Tibial nerve (tissue), 3 donors: ENCODE measurements around a stretch of chr2.

DNA sequence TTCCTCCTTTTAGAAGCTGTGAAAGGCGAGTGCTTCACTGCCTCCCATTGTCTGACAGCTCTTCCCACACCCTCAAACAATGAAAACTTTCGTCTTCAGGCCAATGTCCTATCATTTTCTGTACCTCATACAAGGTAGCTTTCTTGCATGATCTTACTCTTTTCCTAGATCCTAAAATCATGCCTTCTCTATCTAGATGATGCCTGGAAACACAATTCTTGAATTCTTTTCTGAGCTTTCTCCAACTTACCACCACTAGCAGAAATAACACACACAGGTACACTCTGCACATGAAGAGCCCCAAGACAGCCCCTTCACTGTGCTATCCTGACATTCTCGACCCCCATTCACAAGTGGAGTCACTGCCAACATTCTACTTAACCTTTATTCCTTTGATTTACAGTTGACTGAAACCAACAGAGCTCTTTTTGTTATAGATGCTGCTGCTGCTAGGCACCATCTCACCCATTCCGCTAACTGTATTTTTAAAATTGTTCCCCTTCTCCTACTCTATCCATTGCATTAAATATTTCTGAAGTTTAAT, 61.7 kb downstream of the NOL10 start:
- PRO-cap: no peak
- RAMPAGE, long total RNA, 3 experiments: start-site peak on the minus strand in 1 of 3 experiments, centred at position 356 of the sequence, 6 reads per replicate

DNA sequence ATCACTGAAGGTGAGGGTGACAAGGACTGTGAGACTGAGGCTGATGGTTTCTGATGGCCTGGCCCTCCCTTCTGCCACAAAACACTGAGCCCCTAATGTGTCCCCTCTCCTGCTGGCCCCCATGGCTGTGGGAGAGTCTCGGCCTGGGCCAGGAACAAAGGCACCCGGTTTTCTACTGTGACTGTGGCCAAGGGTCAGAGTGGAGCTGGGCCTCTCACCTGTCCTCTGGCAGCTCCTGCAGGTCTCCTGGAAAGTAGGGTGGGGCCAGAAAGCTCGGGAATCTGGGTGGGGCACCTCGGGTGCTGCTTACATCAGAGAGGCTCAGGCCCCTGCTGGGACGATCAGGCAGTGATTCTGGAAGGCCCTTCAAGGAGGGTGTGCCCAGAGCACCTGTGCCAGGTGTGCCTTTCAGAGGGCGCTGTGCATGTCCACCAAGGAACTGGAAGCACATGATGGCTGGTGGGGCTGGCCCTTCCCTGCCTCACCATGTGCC, 43.9 kb downstream of the ATP6V1C2 start:
- PRO-cap: no peak
- RAMPAGE, long total RNA, 3 experiments: no peak in any of the 3 experiments

- PRO-cap: no peak
- RAMPAGE, long total RNA, 3 experiments: no peak in any of the 3 experiments
Measured at GRCh38 chr2:10767939-10768607, 44.5 kb downstream of the PDIA6 start.

- PRO-cap: no peak
- RAMPAGE, long total RNA, 3 experiments: no peak in any of the 3 experiments
Measured at GRCh38 chr2:10774344-10775351, 37.9 kb downstream of the PDIA6 start.

- PRO-cap: no peak
- RAMPAGE, long total RNA, 3 experiments: no peak in any of the 3 experiments
Measured at GRCh38 chr2:11129786-11130221, 3.1 kb upstream of the C2orf50 start.

GRCh38 chr2:11160860-11161598, 5.8 kb downstream of the SLC66A3 start:
- PRO-cap: unidirectional peak, minus-strand start at chr2:11161183
- RAMPAGE, long total RNA, 3 experiments: no peak in any of the 3 experiments

- PRO-cap: no peak
- RAMPAGE, long total RNA, 3 experiments: no peak in any of the 3 experiments
Measured at GRCh38 chr2:11224069-11224752, 68.9 kb downstream of the SLC66A3 start.

- PRO-cap: no peak
- RAMPAGE, long total RNA, 3 experiments: no peak in any of the 3 experiments
Measured at GRCh38 chr2:11313109-11313928, 31.1 kb downstream of the ROCK2 start.

DNA sequence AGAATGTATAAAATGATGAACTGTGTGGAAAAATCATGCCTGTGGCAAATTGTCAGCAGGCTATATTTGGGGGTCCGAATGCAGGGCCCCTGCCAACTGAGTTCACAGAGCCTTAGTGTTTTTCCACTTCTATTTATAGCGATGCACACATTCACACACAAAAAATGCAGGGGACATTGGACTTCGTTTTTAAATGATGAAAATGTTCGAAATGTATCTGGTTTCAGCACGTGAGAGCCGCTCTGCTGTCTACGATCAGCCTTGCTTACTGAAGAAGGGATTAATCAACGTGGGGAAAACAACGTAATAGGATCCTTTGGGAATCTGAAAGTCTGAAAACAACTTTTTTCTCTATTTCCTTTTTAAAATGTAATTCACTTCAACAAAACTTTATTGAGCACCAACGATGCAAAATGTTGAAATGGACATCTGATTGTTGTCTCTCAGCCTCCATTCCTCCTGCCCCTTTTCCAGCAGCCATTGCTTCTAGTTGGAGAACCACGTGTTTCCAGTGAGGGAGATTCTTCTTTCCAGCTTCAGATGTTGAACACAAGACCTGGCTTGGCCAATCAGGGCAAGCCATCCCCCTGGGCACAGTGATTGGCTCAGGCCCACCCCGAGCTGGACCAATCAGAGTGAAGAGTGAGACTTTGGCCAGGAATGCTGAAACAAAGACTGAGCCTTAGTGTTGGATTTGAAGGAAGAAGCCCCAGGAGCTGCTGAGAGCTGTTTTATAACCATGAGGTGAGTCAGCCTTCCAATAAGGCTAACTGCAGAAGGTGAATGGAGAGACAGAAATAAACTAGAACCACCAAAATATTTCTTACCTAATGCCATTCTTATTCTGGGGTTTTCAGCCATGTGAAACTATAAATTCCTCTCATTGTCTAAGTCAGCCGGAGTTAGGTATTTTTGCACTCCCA, 59.1 kb downstream of the E2F6 start:
- PRO-cap: no peak
- RAMPAGE, long total RNA, 3 experiments: no peak in any of the 3 experiments

DNA sequence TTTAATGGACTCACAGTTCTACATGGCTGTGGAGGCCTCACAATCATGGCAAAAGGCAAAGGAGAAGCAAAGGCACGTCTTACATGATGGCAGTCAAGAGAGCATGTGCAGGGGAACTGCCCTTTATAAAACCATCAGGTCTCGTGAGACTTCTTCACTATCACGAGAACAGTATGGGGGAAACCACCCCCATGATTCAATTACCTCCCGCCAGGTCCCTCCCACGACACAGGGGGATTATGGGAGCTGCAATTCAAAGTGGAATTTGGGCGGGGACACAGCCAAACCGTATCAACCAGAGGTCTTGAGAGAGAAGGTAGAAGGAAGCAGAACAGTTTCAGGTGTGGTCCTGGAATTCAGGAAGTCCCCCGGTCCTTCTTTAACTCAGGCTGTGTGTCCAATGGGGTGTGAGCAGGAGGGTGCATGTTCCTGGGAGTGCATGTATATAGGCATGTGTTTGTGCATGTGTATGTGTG, 46.2 kb downstream of the GREB1 start:
- PRO-cap: no peak
- RAMPAGE, long total RNA, 3 experiments: no peak in any of the 3 experiments

GRCh38 chr2:11692936-11693504, 23.0 kb upstream of the NTSR2 start:
- PRO-cap: no peak
- RAMPAGE, long total RNA, 3 experiments: no peak in any of the 3 experiments

- PRO-cap: no peak
- RAMPAGE, long total RNA, 3 experiments: no peak in any of the 3 experiments
Measured at GRCh38 chr2:11826235-11827380, 80.2 kb downstream of the LPIN1 start.

DNA sequence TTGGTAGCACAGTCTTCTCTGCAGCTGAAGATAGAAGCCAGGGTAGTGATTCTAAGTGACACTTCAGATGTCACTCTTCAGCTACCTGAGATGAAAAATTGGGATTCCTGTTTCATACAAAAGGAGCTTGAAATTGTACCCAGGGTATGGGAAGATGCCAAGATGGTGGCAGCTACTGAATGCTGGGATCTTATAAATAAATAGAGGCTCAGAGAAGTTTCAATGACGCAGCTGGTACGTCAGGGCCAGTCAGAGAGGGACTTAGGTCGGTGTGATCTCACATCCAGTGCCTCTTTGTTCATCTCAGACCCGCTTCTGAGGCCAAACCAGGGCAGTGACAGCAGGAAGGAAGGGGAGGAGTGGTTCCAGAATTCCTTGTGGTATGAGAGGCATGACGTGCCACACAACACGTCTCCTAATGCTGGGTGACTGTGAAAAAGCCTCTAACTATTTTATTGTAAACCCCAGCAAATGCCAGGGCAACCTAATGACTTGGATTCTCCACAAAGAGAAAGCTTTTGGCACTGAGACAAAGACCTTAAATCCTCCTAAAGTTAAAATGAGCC, 423.2 kb downstream of the LPIN1 start:
- PRO-cap: bidirectional peak, plus-strand start at position 368 of the sequence, minus-strand start at position 296 of the sequence
- RAMPAGE, long total RNA, 3 experiments: no peak in any of the 3 experiments

GRCh38 chr2:12318087-12318516, 398.6 kb upstream of the TRIB2 start:
- PRO-cap: no peak
- RAMPAGE, long total RNA, 3 experiments: no peak in any of the 3 experiments

GRCh38 chr2:12325957-12326174, 390.9 kb upstream of the TRIB2 start:
- PRO-cap: no peak
- RAMPAGE, long total RNA, 3 experiments: no peak in any of the 3 experiments

DNA sequence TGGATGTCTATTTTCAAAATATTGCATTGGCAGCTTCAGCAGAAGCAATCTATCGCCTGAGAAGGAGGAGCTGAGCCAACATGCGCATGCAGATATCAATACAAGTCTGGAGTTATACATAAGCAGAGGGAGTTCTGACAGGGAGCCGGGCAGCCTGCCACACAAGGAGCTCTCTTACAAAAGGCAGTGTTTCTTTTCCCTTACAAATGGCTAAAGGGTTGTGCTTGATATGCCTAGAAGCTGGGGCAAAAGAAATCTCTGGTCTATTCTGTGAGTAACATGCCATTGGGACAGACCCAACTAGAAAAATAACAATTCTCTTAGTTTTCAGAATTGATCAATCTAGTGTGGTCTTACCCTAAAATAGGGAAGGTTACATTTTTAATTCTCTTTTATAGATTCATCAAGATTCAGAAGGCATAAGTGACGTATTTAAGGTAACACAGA, 291.8 kb upstream of the TRIB2 start:
- PRO-cap: no peak
- RAMPAGE, long total RNA, 3 experiments: no peak in any of the 3 experiments

DNA sequence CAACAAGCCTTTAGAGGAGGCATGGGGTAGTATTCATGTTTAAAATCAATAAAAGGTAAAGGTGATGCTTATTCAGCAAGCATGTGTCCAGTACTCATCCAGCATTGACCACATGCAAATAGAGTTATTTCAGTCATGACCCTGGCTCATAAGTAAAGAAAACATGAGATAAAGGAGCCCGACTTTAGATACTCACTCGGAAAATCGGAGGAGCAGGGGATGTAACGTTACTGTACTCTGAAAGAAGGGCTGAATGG, 238.0 kb upstream of the TRIB2 start:
- PRO-cap: no peak
- RAMPAGE, long total RNA, 3 experiments: no peak in any of the 3 experiments

GRCh38 chr2:12534387-12535181, 182.2 kb upstream of the TRIB2 start:
- PRO-cap: no peak
- RAMPAGE, long total RNA, 3 experiments: no peak in any of the 3 experiments

DNA sequence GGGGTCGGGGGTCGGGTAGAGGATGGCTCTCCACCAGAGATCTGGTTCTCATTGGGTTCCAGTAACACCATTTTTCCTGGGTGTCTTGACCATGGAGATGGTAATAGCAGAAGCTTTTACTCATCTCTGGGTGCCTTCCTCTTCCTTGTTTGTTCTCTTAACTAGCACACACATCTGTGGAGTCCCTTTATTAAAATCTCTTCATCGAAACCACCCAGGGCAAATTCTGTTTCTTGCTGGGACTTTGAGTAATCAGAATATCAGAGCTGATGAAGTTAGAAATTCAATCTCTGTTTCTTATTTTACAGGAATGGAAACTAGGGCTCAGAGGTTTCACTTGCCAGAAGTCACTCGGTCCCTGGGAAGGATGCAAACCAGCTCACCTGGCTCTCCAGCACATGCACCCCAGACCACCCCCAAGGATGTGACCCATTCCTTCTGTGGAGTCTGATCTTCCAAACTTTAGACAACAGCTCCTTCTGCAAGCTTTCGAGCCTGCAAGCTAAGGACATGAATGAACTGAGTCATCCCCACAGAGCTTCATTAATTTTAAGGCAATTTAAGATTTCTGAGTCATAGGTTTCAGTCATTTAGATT, 14.8 kb upstream of the TRIB2 start:
- PRO-cap: no peak
- RAMPAGE, long total RNA, 3 experiments: no peak in any of the 3 experiments

- PRO-cap: no peak
- RAMPAGE, long total RNA, 3 experiments: no peak in any of the 3 experiments
Measured at GRCh38 chr2:12719227-12719552, 2.5 kb downstream of the TRIB2 start.